ENCODE results near the gene CXCL14.

- PRO-cap: bidirectional peak, plus-strand start at chr5:134506559, minus-strand start at chr5:134506185
These were observed 19.2 kb upstream of the JADE2 start for GRCh38 chr5:134505944-134507090.

GRCh38 chr5:134511730-134512552 is 13.5 kb upstream of the JADE2 start:
- PRO-cap: no peak

DNA sequence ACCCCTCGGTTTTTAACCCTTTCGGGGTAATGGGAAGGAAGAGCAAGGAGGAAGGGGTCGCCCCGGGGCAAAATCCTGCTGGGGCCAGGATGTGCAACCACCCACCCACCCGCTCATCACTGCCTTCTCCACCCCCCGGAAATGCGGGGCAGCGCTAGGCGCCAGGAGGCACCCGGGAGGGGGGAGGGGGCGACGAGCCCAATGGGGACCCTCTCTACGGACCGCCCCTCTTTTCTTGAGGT is 1.0 kb upstream of the JADE2 start:
- PRO-cap: bidirectional peak, plus-strand start at position 178 of the sequence, minus-strand start at position 130 of the sequence

DNA sequence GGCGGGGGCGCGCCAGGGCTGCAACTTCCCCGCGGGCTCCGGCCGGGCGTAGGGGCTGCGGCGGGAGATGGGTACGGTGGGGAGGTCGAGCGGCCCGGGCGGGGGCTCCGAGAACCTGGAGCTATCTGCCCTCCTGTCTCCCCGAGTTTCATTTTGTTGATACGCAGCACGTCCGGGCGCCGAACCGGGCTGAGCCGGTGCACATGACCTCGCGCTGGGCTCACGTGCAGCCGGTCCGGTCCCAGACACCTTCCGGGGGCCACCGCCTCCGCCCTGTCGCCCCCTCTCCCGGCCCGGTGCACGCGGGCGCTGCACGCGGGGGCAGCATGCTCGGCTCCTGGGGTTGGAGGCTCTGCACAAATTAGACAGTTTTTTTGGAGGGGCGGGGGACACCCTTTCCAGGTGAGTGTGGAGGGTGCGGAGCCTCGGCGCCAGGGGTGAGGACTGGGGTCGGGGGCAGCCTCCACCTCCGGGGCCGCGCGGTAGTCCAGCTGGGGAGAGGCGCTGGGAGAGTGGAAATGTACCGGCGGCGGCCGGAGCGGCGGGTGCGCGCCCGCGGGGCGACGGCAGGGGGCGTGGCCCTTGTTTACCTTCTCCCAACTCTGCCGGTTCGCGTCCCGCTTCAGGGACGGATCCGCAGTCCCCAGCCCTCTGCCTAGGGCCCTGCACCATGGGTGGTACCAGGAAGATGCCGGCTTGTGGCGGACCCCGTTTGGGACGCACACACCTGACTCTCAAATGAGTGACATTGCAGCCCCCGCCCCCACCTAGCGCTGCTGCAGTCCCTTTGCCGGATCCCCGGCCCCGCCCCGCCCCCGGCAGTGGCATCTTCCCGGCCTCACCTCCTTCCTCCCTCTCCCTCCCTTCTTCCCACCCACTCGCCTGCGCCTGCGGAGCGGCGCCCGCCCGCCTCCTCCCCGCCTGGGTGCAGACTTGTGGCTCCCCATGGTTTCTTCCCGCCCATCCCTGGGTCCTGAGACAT is 1.2 kb downstream of the JADE2 start:
- PRO-cap: bidirectional peak, plus-strand start at position 301 of the sequence, minus-strand start at position 146 of the sequence; unidirectional peak, minus-strand start at position 514 of the sequence

- PRO-cap: no peak
These were observed 28.5 kb downstream of the JADE2 start for GRCh38 chr5:134553913-134554411.

DNA sequence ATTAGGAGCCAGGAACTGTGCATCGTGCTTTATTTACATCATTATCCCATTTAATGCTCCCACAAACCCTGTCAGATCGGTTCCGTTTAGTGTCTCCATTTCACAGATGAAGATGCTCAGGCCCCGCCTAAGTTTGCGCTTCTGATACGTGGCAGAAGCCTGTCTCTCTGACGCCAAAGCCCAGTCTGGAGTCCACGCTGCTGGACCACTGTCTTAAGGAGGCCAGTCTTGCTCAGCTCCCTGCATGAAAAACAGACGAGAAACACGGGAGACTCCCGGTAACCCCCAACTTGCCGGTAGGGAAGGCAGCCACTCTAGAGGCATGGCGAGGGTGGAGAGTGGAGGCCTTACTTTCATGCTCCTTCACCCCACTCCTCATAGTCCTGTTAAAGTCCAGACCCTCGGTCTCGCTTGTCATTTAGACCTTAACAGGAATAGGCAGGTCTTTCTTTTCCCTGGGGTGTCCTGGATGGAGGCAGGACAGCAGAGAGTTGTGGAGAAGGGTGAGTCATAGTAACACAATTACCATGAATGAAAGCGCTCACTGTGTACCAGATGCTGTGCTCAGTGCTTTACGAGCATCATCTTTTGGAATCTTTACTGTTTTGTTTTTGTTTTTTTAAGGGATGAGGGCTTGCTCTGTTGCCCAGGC is 848 bp downstream of the TXNDC15 start:
- PRO-cap: bidirectional peak, plus-strand start at position 176 of the sequence, minus-strand start at position 102 of the sequence

- PRO-cap: no peak
These were observed 23.3 kb downstream of the PCBD2 start for GRCh38 chr5:134928250-134928628.

DNA sequence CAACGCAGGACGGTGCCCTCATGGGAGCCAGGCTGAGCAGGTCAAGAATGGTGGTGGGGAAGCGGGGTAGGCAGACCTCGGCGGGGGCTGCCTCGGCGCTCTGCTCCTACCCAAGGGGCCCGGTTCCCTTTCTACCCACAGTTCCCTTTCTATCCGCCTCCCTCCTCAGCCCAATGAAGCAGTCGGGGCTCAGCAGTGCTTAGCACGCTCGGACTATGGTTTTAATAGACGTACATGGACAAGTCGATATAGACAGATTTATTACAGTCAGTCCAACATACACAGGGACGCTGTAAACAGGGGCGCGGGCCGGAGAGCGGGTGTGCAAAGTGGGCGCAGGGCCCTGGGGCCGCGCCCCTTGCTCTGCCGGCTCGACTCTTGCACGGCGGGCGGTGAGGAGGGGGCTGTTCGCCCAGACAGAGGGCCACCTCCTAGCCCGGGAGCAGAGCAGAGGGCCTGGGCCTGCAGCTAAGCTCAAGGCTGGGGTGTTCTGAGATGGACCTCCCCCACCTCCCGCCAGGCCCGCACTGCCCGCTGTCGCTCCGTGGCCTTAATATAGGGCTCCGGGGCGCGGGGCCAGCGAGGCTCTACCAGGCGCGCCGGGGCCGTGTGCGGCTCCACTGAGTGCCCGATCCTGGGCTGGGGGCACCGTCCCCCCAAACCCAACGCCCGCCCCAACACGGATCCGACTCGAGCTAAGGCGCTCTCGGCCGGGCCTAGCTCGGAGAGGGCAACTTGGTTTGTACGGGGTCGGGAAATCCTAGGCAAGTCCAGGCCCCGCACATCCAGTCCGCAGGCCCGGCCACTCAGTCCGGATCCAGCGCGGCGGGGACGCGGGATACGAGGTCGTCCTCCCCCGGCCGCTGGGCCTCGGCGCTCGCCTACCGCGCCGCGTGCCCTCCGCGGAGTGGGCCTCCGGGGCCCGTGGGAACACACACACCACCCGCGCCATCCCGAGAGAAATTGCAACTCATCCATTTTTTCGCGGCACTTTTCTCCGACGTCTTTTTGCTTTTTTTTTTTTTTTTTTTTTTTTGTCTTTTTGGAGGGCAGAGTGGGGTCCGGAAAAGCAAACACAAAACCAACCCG is 6.1 kb downstream of the PITX1 start:
- PRO-cap: no peak

GRCh38 chr5:135039631-135040379 is 5.8 kb upstream of the PITX1 start:
- PRO-cap: no peak

GRCh38 chr5:135193768-135194355 is 159.8 kb upstream of the PITX1 start:
- PRO-cap: no peak

- PRO-cap: no peak
These were observed 55.8 kb downstream of the MACROH2A1 start for GRCh38 chr5:135343116-135343812.

GRCh38 chr5:135372548-135373543 is 26.2 kb downstream of the MACROH2A1 start:
- PRO-cap: no peak

GRCh38 chr5:135375660-135376320 is 23.2 kb downstream of the MACROH2A1 start:
- PRO-cap: no peak

DNA sequence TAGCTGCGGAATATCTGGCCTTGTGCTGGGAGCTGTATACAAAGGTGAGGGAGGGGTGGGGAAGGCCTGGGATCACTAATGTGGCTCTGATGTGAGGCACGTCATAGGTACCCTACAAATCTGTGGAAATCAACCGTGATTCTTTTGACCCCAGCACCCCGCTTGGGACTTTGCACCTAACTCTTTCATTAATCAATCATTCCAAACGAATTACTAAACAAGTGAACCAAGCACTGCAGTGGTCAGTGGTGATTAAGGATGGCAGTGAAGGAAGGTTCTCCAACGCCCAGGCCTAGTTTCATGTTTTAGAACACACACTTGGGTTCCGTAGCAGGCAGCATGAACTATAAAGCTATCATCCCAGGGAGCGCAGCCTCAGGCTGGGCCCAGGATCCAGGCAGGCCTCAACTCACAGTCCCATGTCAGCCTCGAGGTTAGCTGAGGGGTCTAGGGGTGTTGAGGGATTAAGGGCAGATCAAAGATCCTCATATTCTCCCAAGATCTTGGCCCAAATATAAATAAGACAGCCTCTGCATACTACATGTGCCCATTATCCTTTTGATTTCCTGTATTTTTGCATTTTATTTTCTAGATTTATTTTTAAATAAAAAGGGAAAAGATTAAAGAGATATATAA is 18.7 kb downstream of the MACROH2A1 start:
- PRO-cap: no peak

DNA sequence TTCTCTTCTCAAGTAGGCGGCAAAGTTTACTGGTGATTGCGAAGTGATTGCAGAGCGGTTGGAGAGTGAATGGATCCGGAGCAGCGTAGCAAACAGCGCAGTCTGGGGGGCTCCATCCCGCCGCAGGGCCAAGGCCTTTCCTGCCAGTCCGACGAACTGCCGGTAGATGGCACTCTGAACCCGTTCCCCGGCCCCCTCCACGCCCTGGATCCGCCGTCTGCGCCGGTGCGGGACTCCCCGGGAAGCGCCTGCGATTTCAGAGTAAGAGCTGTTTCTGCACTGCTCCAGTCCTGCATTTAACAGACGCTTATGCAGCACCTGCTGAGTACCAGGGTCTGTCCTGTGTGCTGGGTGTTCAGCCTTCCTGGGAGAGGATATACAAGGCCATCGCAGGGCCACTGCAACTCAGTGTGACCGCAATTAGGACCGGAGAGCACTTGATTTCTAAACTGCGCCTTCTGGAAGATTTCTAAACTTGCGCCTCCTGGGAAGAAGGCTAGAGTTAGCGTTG is 14.0 kb upstream of the TIFAB start:
- PRO-cap: no peak

- PRO-cap: bidirectional peak, plus-strand start at chr5:135579174, minus-strand start at chr5:135579011
These were observed at the start of gene CXCL14 for GRCh38 chr5:135578589-135579320. TSS of gene CXCL14 (minus strand) at chr5:135578991.

DNA sequence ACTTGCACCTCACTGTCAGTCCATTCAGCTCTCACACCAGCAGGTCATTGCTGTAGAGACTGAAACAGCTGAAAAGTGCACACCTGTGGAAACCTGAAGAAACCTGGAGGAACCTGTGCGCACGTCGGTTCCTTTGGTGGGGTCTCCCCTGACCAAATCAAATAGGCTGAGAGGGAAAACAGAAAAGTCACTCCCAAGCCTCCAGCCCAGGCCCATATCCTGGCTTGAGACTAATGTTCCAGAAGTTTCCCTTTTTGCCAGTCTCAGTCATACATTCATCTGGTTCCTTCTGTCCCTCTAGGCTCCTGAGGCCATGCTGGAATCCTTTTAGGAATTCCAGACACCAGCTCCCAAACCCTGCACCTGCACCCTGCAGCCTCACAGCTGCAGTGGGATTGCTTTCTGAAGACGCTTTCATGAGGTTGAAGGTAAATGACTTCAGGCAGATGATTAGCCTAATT is 24.2 kb upstream of the CXCL14 start:
- PRO-cap: no peak

DNA sequence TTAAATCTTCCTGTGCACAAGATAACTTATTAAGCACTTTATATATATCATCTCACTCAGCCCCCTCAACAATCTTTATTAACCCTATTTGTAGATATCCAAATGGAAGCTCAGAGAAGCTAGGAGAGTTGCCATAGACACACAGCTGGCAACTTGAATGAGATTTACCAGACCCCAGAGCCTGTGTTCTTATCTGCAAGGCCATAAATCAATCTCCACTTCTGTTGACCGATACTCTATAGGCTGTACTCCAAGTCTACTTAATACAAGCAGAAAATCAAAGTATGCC is 5.9 kb upstream of the IL9 start:
- PRO-cap: no peak

DNA sequence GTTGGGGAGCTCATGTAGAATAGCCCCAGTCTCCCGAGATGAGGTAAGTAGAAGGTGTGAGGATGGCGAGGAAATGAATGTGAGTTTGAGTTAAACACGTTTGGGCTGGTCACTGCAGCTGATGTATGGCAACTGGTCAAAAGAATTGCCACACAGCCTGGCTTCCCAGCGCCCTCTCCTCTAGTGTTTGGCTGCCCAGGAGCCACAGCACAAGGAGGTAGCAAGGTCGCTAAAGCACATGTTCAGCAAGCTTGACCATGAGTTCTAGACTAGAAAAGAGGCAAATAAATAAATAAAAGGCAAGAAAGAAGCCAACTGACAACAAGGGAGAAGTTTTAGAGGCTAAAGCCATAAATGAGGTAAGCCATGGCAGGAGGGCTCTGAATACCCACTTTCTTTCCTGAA is 21.5 kb upstream of the LECT2 start:
- PRO-cap: no peak

DNA sequence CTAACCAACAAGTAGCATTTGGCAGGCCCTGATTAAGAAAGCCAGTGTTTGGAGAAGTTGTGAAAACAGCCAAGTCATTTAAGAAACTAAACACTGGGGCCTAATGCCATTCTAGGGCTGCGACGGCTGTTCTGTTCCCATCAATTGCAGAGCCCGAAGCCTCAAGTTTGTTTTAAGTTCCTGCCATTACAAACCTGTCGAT is 4.5 kb upstream of the TGFBI start:
- PRO-cap: no peak

Measured in left colon (tissue), 1 donor.